ENCODE data around the genes BEX1, TCEAL9 and RAB40A.

- RAMPAGE, total RNA = no peak
These were observed at the start of gene BEX1 for GRCh38 chrX:103063451-103064632. TSS of gene BEX1 (minus strand) at chrX:103064171.

- RAMPAGE, total RNA = start-site peak on the plus strand at chrX:103356463-103356532, 4,683 and 5,166 reads in 2 replicates
These were observed at the start of gene TCEAL9 for GRCh38 chrX:103355962-103356878. TSS of gene TCEAL9 (plus strand) at chrX:103356506.

- RAMPAGE, total RNA = no peak
These were observed at the start of gene RAB40A for GRCh38 chrX:103519430-103519871. TSS of gene RAB40A (minus strand) at chrX:103519489.

GRCh38 chrX:103535712-103536795, 16.8 kb upstream of the RAB40A start:
- RAMPAGE, total RNA = no peak

DNA sequence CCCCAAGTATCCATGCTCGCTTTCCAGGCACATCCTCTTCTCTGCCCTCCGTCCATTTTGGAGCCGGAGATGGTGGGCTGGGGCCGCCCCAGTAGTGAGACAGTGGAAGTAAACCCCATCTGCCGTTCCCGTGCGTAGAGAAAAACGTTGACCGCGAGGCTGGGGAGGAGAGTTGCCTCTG, 407 bp downstream of the TCEAL4 start:
- RAMPAGE, total RNA = no peak

DNA sequence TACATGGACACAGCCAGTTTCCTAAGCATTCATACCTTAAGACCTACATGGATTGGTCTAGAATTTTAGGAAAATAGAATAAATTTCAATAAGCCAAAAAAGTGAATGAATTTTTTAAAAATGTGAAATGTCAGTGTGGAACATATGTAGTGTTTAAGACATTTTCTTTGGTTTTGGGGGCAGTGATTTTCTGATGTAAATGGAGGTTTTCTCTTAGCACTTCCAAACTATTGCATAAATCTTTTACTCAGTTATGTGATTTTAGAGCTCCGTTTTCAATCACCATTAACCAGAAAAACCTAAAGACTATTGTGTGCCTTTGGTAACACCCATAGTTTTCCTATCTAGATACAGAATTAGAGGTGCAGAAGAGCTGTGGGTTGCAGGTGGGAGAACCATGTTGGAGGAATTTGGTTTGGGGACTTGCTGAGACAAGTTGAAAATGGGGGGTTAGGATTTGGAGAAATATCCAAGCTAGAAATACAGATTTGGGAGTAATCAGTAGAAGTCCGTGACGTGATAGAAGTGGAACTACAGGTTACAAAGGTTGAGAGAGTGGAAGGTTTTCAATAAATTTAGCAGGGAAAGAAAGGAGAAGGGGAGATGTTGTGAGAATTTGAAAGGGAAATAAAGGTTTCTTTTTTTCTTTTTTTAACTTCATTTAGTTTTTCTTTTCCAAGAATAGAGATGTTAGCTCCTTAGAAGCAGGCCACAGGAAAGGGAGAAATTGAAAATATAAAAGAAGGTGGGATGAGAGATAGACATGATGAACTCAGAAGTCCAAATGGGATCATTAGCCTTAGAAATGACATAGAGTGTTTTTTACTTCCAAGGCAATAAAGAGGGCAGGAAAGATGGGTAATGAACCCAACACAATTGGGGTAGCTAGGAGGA, 3.9 kb downstream of the FAM199X start:
- RAMPAGE, total RNA = no peak

DNA sequence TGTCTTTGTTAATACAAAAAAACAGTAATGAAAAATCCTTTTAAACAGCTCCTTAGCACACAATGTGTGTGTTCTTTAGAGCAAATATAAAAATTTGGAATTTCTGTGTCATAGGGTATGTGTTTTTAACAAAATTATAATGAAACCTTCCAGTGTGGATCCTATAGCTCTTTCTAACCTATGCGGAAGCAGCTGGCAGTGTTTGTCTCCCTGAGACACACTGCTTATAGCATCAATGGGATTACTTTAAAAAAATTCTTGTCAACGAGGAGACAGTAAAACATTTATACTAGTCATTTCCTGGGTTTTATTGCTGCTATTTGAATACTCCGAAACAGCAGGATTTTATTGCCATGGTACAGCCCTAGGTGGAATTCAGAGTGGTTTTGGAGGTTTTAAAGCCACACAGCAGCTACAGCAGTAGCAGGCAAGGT, 145.1 kb upstream of the IL1RAPL2 start:
- RAMPAGE, total RNA = no peak

GRCh38 chrX:104684156-104684595, 118.2 kb downstream of the IL1RAPL2 start:
- RAMPAGE, total RNA = no peak

DNA sequence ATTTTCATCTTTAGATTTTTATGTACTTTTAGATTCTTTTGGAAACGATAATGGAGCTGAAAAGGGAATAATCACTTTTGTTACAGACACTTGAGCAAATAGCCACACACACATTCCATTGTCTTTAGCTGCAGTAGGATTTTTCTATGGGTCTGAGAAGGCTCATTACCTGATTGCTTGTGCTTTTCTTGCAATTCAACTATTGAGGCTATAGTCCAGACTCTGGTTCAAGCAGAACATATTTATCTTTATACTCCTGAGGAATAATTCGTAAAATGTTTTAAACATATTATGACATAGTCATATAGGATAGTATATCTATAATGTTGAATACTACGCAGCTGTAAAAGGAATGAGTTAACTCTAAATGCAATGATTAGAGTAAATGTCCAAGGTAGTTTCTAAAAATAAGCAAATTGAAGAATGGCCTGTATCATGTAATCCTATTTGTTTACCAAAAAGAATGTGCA, 1.3 kb downstream of the PWWP3B start:
- RAMPAGE, total RNA = no peak

DNA sequence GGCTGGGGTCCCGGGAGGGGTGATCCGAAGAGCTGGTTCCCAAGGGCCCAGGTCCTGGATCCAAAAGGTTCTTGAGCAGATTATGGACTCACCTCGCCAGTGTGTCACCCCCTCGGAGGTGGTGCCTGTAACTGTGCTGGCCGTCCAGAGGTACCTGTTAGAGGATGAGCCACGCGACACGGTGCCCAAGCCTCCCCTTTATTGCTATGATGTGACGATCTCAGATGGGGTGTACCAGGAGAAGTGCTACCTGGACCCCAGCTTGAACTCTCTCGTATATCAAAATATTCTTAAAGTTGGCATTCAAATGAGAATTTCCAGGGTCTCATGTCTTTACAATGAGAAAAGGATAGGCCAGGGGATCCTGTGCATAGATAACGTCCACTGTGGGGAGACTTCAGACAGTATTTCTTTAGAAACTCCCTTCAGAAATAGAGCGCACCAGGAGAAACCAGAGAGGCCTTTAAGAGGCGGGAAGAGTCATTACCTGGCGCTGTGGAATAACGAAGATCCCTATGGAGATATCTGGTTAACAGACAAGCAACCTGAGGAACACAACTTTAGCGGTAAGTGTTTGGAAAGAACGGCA, 474 bp downstream of the RADX start:
- RAMPAGE, total RNA = no peak

GRCh38 chrX:106780556-106781051, 21.9 kb upstream of the TBC1D8B start:
- RAMPAGE, total RNA = no peak

DNA sequence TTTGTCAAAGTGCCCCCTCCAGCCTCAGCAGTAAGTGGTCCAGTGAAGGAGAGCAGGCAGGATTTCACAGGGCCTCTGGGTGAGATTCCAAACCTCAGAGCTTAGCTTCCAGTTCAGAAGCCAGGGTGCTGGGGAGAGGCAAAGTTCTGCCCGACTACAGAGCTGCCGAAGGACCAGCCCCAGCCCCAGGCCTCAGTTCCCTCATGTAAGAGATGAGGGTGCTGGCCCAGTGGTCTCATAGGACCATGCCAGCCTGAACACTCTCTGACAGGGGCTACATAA, 746 bp upstream of the RIPPLY1 start:
- RAMPAGE, total RNA = no peak

DNA sequence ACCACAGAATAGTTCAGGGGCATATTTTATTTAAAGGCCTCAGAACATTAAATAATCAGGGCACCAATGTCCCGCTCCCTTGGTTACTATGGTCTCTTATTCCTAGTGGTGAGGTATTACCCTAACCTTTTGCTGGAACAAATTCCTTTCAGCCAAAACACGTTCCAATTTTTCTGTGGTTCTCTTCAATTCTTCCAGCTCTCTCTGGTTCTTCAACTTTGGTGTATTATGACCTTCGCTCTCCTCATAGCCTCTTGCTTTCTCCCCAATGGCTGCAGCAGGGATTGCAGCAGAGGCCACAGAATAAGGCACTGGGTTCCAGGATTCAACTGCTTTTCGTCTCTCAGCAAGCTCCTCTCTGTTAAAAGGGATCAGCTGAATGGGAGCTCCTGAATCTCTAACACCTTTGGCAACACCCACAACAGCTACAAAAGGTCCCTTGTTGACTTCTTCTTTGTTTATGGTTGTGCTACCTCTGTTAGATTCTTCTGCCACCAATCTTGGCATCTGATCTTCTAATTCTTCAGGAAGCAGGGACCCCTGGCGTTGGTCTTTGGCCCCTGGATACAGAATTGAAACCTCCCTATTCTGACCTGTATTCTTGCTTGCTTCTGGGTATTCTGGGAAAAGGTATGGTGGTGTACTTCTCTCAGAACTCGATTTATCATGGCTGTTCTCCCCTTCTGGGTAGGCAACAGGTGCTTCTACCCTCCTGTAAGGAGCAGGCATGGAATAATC, 22.4 kb downstream of the CLDN2 start:
- RAMPAGE, total RNA = no peak

DNA sequence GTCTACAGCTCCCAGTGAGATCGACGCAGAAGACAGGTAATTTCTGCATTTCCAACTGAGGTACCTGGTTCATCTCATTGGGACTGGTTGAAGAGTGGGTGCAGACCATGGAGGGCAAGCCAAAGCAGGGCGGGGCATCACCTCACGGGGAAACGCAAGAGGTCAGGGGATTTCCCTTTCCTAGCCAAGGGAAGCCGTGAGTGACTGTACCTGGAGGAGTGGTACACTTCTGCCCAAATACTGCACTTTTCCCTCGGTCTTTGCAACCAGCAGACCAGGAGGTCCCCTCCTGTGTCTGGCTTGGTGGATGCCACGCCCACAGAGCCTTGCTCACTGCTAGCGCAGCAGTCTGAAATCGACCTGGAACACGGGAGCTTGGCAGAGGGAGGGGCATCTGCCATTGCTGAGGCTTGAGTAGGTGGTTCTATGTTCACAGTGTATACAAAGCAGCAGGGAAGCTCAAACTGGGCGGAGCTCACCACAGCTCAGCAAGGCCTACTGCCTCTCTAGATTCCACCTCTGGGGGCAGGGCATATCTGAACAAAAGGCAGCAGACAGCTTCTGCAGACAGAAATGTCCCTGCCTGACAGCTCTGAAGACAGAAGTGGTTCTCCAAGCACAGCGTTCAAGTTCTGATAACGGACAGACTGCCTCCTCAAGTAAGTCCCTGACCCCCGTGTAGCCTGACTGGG, 33.5 kb downstream of the MORC4 start:
- RAMPAGE, total RNA = no peak

DNA sequence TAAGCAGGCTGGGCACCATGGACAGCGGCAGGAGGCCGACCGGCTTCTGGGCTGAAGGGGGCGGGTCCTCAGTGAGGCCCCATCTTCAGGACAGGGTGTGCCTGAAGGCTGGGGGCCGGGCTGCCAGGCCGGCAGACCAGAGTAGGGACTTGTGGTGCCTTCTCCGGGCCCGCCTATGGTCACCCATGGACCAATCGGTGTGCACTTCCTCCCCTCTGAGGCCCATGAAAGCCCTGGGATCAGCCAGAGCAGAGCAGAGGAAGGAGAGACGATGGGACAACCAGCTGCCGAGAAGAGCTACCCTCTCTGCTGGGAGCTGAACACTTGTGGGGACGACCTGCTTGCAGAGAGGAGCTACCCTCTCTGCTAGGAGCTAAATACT, 118.4 kb downstream of the DNAAF6 start:
- RAMPAGE, total RNA = no peak

- RAMPAGE, total RNA = no peak
These were observed 612 bp downstream of the PRPS1 start for GRCh38 chrX:107628682-107629562.

- RAMPAGE, total RNA = no peak
These were observed 26.7 kb downstream of the PRPS1 start for GRCh38 chrX:107654671-107655690.

DNA sequence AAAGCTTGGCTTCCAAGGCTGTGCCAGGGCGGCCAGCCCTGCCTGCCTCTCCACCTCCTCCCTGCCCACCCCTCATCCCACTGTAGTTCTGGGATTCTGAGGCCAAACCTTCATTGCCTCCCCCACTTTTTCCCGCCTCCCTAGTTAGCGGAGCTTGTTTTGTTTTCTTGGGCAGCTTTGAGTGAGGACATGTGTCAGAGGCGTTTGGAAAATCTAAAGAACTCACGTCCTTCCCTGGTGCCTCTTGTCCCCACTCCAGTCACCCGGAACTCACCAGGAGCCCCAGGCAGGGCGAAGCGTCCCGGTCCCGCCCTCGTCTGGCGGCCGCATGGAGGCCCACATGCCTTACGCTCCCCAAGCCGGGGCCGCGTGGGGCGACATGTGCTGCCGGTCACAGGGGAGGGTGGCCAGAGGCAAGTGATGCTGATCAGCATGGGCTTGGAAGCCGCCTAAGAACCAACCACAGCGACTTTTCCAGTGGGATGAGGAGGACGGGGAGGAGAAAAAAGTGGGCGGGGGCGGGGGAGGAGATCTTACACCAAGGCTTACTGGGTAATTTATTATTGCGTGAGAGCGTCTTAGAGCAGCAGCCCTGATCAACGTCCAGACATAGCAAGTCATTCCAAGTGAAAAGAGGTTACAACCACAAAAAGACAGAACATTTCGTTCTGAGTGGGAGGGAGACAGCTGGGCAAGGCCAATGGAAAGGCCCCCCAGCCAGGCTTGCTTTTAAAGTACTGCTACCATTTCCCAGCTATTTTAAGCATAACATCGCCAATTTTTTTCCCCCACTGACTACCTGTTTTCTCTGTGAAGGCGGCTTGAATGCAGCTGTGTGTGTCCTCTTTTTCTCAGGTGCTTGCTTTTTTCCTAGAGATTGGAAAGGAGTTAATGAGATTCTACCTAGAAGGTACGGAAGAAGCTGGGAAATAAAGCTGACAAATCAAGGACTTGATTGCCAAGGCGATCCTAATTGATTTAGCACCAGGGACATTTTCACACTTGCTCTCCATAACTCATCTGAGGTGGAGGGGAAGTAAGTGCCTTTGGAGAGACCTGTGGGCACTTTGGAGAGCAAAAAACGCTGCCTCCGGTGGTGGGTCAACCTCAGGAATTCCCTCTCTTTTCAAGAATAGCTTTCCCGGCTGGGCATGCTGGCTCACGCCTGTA, 48.6 kb downstream of the PRPS1 start:
- RAMPAGE, total RNA = no peak

GRCh38 chrX:107714272-107715095, 61.1 kb downstream of the TSC22D3 start:
- RAMPAGE, total RNA = no peak

DNA sequence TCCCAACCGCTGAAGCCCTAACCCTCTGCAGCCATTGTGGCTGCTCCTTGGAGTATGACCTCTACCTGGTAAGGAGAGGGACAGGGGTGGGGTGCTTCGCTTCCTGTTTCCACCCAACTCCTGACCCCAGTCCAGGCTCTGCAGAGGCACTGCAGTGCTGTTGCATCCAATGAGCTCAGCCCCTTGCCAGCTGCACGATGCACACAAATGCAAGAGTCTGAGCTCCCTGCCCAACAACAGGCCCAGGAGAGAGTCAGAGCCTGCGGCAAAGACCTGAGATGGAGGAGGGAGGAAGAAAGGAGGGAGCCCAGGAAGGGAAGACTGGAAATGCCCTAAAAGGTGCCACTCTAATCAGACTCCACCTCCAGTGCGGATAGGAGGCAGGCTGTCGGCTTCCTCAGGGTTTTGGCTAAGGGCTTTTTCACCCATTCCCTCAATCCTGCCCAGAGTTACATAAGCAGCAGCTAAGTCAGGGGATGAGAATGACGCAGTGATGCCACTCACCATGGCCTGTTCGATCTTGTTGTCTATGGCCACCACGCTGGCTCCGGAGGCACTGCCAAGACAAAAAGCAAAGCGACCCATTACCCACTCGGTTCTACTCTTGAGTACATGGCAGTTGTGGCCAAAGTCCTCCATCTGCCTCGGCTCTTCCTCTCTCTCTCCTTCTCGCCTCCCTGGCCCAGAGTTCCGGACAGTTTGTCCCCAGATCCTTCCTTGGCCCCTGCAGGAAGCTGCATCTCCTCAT, 60.0 kb downstream of the TSC22D3 start:
- RAMPAGE, total RNA = no peak

All from foreskin keratinocyte (primary cell).